Hematopoietic multipotent progenitor cell (in vitro differentiated cells): ENCODE measurements around the gene TADA2B.

DNA sequence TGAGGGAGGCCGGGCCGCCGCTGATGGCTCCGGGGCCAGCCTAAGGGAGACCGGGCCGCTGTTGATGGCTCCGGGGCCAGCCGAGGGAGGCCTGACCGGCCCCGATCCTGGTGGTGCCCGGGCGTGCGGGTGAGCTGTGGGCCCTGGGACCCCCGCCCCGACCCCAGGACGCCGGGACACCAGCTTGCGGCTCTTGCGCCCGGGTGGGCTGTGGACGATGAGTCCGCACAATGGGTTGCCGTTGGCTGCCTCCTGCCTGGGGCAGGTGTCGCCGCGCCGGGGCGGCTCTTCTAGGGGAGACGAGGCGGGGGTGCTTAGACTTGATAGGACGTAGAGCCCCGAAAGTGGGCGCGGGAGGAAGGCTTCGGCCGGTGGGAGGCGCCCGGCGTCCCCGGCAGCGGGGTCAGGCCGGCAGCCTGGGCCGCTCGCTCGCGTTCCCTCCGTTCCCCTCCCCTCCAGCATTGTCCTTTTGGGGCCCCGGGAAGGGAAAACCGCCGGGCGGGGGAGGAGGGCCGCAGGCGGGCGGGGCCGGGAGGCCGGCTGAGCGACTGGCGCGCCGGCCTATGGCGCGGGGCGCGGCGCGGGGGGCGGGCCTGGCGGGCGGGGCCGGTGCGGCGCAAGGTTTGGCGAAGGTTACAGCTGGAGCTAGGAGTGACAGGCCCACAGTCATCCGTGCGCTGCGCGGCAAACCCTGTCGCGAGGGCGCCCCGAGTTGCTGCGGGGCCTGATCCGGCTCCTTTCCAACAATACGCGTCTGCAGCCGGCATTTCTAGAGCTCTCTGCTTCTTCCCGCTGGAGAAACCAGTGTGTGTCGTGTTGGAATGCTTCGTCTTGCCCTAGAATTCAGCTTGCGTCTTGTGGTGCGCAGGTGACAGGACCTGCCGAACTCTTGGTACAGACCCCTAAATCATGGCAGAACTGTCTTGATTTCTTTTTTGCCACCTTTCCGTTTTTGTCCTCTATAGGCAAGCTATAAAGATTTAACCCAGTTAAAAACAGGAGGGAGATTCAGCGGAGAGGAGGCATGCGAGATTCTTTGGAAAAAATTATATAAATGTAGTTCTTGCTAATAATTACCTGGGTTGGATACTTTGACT is 935 bp downstream of the KIAA0232 start:
- CAGE, long polyA plus RNA = no peak

DNA sequence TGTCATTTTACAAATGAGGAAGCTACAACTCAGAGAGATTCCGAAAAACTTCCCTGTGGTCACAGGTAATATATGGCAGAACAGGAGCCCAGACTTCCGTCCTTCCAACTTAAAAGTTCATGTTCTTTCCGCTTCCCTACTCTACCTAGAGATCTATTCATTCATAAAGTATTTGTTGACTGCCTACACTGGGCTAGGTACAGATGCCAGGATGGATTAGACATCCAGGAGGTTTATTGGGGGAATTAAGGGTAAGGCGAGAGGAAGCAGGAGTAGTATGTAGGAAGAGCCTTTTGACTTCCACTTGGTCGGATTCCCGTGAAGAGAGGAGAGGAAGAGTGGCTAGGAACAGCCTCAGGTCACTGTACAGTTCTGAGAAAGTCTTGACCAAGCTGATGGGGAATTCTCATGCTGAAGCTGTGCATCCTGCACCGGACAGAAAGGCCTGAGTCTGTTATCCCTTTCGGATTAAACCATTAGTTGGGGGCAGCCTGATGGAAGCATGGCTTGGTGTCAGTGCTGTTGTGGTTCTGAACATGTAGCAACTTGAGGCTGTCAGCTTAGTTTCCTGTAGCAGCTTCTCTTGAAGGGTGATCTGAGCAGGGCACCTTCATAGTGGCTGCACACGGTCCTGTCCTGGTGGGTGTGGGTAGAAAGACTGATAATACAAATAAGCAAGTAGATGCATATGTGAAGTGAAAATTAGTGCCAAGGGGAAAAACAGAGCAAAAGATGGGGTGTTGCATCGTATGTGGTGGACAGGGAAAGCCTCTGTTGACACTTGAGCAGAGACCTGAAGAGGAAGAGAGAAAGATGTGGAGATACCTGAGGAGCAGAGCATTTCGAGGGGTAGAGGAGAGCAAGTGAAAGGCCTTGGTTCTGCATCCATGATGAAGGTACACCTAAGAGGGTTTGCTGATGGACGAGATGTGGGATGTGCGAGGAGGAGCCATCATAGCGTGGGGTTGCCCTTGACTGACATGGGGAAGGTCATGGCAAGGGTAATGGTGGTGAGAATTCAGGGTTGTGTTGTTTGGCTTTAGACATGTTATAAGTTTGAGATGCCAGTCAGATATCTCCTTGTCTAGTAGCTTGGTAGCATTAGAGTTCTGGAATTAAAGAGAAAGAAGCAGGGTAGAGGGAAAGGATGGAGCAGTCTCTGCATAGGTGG is 11.7 kb downstream of the KIAA0232 start:
- CAGE, long polyA plus RNA = no peak

DNA sequence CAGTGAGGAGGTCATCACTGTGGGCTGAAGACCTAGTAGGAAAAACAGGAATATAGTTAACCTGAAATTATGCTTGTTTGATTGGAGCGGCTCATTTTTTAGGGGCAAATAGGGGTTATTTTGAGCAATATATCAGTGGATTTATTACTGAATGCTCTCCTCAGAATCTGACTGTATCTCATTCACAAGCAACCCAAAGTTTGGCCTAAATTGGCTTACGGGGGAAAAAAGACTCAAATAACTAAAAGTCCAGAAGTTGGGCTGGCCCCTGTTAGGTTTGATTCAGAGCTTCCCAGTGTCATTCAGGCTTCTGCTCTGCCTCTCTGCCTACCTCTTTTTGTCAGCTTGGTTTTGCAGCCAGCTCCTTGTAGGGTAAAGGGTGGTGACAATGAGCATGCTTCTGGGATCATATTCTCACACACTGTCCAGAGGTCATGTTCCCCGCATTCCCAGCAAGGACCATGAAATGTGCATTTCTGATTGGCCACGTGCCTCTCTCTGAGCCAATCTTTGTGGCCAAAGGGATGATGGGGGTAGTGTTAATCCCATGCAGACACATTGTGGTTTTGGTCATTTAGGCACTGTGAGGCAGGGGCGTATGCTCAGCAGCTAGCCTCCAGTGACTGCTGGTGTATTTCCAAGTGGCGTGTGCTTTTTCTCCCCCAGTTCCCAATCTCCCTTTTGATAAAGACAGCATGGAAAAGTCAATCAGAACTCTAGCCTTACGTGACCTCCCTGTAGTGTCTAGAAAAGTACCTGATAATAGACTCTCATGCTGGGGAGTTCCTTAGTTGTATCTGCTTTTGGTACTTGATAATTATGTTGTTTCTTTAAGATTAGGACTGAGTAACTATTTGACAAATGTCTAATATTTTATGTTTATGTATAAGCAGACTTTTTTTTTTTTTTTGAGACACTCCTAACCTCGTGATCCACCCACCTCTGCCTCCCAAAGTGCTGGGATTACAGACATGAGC is 57.6 kb downstream of the KIAA0232 start:
- CAGE, long polyA plus RNA = no peak

DNA sequence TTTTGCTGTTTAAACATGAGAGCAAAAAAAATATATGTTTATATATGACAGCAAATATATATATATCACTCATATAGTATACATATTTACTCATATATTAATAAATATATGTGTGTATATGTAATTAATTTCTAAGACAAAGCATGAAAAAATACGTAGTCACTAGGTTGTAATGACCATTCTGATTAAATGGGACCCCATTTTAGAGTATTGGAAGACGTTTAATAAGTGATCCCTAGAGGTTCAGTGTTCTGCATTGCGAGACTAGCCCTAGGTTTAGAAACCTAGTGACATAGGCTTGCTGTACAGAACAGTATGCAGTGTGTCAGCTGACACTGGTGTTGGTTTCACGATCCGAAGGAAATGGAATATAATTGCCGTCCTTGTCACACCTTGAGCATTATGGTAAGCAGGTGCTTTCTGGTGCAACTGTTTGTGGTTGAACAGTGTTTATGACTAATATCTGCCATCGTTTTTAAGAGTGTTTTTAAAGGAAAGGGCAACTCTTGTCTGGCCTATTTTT is 54.1 kb upstream of the TBC1D14 start:
- CAGE, long polyA plus RNA = no peak

- CAGE, long polyA plus RNA = no peak
Observed at GRCh38 chr4:6883905-6885075, 25.3 kb upstream of the TBC1D14 start.

- CAGE, long polyA plus RNA = no peak
Observed at GRCh38 chr4:6887792-6888430, 21.7 kb upstream of the TBC1D14 start.

GRCh38 chr4:6923905-6924968 is 14.6 kb downstream of the TBC1D14 start:
- CAGE, long polyA plus RNA = no peak

DNA sequence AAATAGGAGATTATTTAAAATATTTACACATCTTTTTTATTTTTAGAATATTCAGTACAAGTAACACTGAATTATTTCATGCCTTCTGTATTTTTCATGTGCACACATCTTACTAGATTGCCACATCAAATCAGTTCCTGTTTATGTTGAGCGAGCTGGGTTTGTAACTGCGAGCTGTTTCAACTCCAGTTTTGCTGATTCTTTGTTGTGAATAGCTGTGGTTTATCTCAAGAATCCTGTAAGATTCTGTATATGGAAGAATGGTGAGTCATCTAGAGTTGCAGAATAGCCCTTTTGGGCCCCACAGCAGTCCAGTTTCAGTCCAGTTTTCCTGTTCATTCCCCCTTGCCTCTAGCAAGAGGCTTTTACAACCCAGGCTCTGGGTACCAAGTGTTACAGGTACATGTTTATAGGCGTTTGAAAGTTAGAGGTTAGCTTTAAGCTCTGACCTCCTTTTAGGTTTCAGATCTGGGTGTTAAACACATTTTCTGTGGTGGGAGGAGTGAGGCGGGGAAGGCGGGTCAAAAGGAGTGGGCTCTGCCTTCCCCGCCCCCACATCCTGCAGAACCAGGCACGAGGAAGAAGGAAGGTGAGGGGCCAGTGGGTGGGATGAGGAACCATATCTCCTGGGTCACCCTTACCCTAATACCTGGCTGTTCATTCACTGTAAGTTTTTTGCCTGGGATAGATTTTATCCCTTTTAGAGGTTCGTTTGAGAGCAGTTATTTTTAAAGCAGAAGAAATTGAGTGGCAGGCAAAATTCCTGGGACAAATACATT is 32.7 kb downstream of the TBC1D14 start:
- CAGE, long polyA plus RNA = no peak

GRCh38 chr4:6969978-6970709 is 60.5 kb downstream of the TBC1D14 start:
- CAGE, long polyA plus RNA = no peak

- CAGE, long polyA plus RNA = no peak
Observed at GRCh38 chr4:6976202-6976675, 66.6 kb downstream of the CCDC96 start.

- CAGE, long polyA plus RNA = no peak
Observed at GRCh38 chr4:6987401-6987964, 55.3 kb downstream of the CCDC96 start.

GRCh38 chr4:7043149-7043886 is at the start of gene TADA2B:
Gene TADA2B (plus strand): TSS chr4:7043372.
- CAGE, long polyA plus RNA = no peak

- CAGE, long polyA plus RNA = no peak
Observed at GRCh38 chr4:7300620-7301083, 108.3 kb downstream of the SORCS2 start.

DNA sequence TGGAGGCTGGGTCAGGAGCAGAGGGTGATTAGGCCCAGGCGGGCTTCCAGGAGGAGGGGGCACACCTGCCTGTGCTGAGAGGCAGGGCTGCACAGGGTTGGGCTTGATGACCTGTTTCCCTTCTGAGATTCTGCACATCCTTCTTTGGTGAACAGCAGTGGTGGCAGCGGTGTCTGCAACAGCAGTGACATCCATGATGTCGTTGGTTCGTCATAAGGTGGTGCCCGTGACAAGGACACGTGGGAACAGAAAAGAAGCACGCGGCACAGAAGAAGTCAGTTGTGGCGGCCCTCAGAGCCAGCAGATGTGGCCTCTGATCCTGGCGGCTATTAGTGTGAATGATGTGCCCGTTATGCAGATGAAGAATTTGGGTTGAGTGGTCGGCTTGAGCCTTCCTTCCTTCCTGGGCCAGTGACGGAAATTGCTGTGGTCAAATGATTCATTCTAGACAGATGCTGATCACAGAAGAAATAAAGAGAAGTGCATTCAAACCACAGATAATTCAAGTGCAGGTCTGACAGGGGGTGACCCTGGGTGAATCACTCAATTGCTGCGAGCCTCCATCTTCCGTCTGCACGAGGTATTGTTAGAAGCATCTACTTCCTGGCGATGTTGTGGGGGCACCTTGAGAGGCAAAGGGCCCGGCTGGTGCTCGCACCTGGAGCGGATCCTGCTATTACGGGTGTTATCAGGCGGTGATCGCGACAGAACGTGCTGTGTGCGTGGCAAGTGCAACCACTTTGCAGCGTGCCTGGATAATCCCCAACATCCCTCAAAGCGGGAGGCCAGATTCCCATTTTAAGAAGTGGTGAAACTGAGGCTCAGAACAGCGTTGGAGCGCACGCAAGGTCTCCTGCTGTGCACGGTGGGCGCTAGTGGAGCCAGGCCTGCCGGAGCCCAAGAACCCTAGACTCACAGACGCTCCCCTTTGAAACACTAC is 215.2 kb upstream of the PSAPL1 start:
- CAGE, long polyA plus RNA = no peak

DNA sequence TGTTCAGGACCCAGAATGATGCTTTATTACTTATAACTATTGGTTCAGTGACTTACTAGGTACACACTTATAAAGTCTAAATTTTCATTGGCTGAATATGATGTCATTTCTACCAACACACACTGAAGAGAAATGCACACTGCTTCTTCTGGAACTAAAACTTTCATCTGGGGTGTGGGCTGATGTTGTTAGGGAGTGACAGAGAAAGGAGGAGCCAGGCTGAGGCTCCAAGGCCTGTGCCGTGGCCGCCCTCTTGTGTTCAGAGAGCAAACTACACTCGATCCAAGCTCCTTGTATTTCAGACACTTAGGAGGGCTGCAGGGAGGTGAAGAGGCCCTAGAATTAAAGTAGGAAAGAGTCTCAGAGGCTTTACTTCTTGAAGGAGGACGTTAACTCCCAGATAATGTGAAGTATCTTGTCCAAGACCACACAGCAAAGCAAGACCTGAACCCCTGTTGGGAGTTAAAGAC is 137.6 kb downstream of the AFAP1 start:
- CAGE, long polyA plus RNA = no peak

- CAGE, long polyA plus RNA = no peak
Observed at GRCh38 chr4:7863757-7864477, 75.7 kb downstream of the AFAP1 start.

DNA sequence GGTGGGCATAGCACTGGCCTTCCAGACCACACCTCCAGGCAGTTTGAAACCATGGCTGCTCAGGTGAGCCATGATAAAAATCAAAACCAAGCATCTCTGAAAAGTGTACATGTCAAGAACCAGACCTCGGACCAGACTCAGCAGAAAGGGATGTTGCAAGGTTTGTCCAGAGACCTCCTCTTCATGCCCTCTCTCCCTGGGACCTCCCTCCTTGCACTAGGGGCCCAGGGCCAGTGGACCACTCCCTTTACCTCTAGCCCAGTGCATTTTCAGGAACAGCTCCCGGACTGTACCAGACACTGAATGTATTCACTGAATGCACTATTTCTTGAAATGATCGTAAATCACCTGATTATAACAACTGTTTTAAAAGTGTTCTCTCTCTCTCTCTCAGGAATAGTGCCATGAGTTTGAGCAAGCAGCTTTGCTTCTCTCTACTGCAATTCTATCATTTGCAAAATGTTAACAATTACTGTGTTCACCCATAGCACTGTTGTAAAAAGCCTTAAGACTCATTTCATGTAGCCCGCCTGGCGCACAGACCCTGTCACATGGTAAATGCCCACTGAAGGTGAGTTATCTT is 22.9 kb downstream of the AFAP1 start:
- CAGE, long polyA plus RNA = no peak

- CAGE, long polyA plus RNA = no peak
Observed at GRCh38 chr4:8094885-8095557, 63.6 kb downstream of the ABLIM2 start.

DNA sequence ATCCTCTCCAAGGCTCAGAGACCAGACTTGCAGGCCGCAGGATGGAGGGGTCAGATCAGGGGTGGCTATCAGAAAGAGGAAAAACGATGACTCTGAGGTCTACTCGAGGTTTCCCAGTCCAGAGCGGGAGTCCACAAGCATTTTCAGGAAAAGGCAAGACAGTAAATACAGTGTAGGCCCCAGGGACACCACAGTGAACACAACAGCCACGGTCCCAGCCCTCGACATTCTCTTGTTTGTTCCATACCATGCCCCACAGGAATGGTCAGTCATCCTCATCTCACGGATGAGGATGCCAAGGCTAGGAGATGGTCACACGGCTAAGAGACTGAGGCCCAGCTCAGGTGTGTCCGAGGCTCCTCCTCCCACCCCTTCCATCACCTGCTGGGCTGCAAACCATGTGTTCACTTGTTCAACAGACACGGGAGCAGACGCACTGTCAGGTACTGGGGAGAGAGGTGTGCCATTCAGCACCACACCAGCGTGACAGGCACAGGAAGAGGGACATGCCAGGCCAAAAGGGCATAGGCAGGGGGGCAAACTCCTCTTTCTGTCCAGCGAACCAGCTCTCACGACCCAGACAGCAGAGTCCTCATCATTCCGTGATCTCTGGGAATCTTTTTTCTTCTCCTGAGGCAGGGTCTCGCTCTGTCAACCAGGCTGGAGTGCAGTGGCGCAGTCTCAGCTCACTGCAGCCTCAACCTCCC is 46.0 kb downstream of the ABLIM2 start:
- CAGE, long polyA plus RNA = no peak

DNA sequence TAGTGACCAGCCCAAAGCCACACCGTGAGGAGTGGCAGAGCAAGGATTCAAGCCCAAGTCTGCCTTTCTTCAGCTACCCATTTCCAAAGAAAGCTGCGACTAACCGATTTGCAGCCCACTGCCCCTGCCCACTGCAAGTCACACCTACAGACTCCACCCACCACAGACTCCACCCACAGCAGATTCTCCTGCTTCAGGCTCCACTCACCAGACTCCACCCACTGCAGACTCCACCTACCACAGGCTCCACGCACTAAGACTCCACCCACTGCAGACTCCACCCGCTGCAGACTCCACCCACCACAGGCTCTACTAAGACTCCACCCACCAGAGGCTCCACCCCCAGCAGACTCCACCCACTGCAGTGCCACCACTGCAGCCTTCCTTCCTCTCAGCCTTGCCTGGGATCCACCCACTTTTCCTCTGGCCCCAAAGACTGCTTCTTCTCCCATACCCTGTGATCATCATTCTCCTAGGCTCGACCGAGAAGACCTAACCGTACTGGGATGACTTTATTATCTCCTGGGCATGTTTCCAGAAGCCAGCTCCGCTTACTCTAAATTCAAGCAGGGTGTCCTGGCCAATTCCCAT is 41.3 kb downstream of the ABLIM2 start:
- CAGE, long polyA plus RNA = no peak